Gallbladder (tissue), 1 donor: ENCODE measurements around a stretch of chr18.

DNA sequence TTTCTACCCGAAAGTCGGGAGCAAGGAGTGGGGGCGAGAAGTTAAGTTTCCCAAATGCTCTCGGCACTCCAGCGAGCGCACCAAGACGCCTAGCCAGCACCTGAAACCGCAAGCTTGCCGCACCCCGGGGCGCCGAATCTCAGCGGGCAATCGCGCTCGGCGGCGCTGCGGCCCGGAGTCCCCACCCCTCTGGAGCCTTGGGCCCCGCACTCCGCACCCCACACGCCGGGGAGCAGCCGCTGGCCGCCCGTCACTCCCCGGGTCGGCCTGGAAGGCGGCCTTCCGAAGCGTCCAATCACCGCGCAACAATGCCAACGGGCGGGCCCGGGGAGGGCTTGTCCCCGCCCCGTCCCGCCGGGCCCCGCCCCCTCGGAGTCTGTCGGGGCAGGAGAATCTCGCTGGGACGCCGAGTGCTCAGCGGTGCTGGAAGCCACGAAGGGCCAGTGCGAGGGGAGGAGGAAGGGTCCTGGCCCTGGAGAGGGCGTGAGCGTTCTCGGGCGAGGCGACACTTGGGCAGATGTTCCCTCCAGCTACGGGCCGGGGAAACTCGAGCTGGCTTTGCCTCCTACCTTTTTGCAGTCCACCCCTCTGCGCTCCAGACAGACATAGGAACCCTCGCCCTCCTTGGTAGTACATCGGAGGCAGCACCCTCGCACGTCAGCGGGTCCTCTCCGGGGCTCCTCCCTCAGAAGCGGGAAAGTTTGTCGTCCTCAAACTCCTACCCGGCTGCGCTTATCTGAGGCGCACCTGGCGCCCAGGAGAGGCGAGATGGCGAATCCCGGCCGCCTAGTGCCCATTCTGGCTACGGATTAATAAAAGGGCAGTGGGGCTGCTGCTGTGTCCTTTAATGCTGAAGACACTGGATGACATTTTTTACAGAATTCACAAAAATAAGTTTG is 1.2 kb upstream of the ZBTB7C start:
- PRO-cap: unidirectional peak, minus-strand start at position 191 of the sequence

DNA sequence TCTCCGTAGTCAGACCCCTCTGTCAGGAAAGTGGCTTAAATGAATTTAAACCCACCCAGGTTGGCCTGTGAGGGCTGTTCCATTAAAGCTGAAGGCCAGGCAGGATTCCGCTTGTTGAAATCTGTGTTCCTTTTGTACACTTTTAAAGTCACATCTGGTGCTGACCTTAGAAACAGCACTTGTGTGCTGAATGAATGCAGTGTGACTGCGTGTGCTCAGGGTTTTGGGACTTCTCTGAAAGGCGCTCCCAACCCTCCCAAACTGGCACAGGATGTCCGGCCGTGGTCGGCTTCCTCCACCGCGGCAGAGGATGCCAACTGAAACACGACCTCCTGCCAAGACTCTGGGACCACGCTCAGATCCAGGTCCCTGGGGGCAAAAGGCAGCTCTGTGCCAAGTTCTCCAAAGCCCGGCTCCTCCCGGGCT is 32.1 kb upstream of the ZBTB7C start:
- PRO-cap: no peak

- PRO-cap: no peak
Observed at GRCh38 chr18:48454094-48454649, 45.0 kb upstream of the ZBTB7C start.

DNA sequence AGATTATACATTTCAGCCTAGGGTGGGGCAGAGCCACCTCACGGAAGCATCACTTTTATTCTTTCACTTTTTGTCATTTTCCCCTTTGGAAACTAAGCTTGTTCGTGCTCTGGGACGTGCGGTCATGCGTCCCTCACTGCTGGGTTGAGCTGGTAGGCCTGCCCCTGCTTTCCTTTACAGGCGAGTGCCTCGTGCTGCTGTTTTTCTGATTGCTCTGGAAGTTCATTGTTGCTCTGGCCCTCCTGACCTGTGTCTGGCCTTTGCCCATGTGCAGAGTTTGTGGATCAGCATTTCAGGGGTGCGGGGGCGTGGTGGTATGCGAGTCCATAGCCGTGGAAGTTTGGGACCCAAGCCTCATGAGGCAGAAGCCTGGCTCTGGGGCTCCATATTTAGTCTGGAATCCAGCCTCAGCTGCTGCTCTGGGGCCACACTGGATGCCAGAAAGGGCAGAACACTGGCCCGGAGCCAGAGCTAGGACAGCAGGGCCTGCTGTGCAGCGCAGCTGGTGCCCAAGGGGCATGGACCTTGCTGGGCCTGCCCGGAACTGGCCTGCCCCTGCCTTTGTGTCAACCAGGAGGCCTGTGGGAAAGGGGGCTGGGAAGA is 51.1 kb downstream of the CTIF start:
- PRO-cap: no peak

- PRO-cap: no peak
Observed at GRCh38 chr18:48711429-48712023, 172.7 kb downstream of the CTIF start.

GRCh38 chr18:48727502-48728197 is 188.8 kb downstream of the CTIF start:
- PRO-cap: no peak

DNA sequence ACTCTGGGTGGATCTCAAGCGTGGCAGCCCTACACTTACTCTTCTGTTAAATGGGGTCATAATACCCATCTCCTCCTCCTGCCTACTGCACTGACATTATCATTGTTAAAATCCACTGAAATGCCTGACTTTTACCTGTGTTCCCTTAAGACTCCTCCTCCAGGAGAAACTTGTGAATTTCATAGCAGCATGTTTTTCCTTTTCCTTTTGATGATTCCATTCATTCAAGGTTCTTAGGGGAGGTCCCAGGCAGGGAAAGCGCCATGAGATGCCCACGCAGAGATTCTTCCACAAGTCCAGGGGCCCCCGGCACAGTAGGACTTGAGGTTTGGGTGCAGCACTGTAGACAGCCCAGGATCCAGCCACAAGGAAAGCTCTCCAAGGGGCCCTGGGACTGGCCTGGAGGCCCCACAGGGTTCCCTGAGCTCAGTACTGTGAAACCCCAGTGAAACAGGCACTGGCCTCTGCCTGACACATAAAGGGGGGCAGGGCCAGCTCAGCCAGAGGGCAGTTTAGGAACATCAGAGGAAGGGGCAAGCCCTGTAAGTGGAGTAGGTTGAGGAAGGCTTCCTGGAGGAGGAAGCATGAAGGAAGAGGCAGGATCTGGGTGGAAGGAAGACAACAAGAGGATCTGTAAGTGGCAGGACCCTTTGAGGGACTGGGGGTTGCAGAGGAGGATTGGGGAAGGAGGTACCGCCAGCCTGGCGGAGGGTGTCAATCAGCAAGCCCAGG is 175.4 kb downstream of the SMAD7 start:
- PRO-cap: no peak

GRCh38 chr18:48800676-48801386 is 149.9 kb downstream of the SMAD7 start:
- PRO-cap: no peak

DNA sequence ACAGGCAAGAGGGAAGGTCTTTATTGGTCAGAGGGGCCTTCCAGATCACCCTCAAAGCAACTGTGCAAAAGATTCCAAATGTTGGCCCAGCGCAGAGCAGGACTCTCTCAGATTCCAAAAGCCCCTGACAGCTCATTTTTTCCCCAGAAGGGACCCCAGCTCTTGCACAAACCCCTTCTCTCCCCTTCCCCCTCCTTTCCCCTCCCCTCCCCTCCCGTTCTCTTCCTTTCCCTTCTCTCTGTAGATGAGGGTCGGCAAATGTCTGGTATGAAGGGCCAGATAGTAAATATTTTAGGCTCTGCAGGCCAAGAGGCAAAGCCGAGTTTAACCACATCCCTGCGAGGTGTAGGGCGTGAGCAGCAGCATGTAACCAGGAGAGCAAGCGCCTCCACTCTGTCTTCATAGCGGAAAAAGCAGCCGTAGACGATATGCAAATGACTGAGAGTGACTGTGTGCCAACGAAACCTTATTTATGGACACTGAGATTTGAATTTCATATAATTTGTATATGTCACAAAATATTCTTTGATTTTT is 116.9 kb downstream of the SMAD7 start:
- PRO-cap: no peak

DNA sequence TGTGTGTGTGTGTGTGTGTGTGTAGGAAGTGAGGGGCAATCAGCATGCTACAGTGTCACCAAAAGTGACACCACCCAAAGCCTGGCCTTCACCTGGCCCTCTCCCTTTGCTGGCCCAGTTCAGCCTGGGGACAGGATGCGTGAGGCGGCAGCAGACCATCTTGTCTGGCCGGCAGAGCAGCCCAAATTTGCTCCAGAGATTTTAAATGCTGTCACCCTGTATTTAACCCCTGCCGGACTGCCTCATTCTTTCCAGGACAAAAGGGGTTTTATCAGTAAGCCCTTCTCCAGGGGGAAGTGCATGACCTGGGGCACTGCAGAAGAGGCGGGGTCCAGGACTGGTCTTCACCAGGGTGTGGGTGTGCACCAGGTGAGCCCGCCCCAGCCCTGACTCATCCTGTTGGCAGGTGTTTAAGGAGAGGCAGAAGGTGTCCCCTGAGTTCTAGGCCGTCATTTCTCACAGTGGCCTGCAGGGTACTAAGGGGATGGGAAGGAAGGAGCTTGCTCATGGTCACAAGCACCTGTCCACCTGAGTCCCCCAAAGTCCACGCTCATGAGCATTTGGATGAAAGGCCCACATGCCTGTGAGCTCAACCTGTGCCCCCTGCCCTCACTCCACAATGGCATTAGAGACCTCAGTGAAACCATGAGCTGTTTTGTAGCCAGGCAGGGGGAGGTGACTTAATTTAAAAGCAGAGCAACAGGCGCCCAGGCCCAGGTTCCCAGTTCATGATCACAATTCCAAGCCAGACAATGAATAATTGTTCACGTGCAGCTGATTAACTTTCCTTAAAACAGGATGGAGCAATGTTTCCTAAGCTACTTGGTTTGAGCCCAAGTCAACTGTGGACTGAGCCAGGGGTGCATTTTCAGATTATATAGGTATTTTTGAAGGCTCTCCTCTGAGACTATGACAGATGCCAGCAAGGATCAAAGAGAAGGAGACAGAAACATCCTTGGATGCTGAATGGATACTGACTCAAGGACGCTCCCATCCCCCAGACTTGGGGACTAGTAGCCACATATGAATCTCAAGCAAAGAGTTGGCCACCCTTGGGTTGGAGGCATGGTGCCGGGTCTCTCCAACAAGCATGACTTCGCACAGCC is 13.1 kb downstream of the SMAD7 start:
- PRO-cap: no peak

- PRO-cap: no peak
Observed at GRCh38 chr18:48992636-48993309, 42.0 kb upstream of the SMAD7 start.

DNA sequence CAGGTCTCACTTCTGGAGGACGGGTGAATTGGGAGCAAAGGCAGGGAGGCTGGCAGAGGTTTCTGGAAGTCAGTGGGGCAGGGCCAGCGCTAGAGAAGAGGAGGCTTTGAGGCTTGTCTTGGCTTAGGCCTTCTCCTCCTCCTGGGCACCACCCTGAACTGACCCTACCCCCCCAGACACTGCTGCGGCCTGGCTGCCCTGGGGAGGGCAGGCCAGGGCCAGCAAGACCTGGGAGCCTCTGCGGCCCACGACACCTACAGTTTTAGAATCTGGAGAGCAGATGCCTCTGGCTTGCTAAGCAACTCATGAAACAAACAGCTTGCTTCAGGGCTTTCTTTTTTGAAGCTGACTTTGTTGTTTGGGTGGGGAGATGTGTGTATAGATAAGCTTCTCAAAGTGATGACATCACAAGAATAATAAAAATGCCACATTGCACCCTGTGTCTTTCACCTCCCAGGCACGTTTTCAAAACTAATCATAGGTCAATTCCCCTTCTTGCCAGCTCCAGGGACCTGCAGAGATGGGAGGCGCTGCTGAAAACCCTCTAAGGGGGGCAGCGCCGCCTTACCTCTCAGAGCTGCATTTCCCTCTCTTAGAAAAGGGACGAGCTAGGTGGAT is 46.2 kb upstream of the SMAD7 start:
- PRO-cap: no peak

- PRO-cap: no peak
Observed at GRCh38 chr18:49016909-49017681, 66.3 kb upstream of the SMAD7 start.

- PRO-cap: no peak
Observed at GRCh38 chr18:49040849-49041288, 90.1 kb upstream of the SMAD7 start.

GRCh38 chr18:49237626-49238353 is 222.7 kb downstream of the DYM start:
- PRO-cap: no peak

- PRO-cap: no peak
Observed at GRCh38 chr18:49368454-49369339, 91.7 kb downstream of the DYM start.

GRCh38 chr18:49562474-49562973 is 667 bp downstream of the LIPG start:
- PRO-cap: no peak

GRCh38 chr18:49612592-49612974 is 50.7 kb downstream of the LIPG start:
- PRO-cap: no peak

- PRO-cap: no peak
Observed at GRCh38 chr18:49647007-49647252, 85.1 kb downstream of the LIPG start.

- PRO-cap: bidirectional peak, plus-strand start at chr18:50098057, minus-strand start at chr18:50097832
Observed at GRCh38 chr18:50097492-50098146, 97.3 kb downstream of the MYO5B start.